GM23338 (cell line): Measurements from ENCODE around the gene KCNH8.

DNA sequence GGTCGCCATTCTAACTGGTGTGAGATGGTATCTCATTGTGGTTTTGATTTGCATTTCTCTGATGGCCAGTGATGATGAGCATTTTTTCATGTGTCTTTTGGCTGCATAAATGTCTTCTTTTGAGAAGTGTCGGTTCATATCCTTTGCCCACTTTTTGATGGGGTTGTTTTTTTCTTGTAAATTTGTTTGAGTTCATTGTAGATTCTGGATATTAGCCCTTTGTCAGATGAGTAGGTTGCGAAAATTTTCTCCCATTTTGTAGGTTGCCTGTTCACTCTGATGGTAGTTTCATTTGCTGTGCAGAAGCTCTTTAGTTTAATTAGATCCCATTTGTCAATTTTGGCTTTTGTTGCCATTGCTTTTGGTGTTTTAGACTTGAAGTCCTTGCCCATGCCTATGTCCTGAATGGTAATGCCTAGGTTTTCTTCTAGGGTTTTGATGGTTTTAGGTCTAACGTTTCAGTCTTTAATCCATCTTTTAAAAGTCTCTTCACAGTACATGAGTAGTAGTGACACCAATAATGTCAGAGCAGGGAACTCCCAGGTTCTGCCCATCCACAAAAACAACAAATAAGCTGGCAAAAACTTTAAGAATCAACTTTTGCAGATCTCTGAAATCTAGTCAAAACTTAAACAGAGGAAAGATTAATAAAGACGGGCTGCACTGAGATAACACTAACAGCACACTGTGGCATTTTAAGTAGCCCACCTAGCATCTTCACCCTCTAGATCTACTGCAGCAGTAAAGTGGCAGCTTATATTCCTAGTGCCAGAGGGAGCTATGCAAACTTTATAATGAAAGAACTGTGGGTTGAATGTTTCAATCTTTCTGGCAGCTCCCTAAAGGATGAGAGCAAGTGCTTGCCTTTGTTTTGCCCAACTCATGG, 256.2 kb downstream of the TBC1D5 start:
- PRO-cap = no peak
- RAMPAGE, long total RNA = no peak

GRCh38 chr3:17501485-17502755, 240.5 kb downstream of the TBC1D5 start:
- PRO-cap = no peak
- RAMPAGE, long total RNA = no peak

DNA sequence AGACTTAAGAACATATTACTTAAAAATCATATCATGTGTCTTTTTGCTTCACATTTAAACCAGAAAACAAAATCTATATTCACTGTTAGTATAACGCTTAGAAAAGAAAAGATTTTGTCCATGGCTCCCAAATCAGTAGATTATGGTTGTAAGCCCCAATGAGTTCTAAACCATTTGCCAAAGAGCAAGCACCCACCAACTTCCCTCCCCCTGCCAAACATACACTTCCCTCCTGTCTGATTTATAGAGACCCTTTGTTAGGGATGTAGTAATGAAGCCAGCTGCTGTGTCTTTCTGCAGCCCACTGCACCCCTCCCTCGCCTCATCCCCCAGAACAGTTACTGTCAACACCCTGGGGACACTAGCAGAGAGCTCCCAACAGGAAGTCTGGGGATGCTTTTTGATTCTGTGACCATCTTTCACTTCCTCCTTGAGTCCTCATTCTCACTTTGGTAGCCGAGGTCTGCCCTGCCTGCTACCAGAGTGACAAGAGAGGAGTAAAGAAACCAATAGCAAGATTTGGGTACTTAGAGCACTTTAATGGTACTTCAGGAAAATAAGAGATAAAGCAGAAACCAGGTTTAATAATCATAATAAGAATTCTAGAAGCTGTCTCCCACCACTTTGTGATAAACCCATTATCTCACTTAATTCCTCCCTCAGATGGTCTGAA, 201.6 kb downstream of the SATB1 start:
- PRO-cap = no peak
- RAMPAGE, long total RNA = no peak

DNA sequence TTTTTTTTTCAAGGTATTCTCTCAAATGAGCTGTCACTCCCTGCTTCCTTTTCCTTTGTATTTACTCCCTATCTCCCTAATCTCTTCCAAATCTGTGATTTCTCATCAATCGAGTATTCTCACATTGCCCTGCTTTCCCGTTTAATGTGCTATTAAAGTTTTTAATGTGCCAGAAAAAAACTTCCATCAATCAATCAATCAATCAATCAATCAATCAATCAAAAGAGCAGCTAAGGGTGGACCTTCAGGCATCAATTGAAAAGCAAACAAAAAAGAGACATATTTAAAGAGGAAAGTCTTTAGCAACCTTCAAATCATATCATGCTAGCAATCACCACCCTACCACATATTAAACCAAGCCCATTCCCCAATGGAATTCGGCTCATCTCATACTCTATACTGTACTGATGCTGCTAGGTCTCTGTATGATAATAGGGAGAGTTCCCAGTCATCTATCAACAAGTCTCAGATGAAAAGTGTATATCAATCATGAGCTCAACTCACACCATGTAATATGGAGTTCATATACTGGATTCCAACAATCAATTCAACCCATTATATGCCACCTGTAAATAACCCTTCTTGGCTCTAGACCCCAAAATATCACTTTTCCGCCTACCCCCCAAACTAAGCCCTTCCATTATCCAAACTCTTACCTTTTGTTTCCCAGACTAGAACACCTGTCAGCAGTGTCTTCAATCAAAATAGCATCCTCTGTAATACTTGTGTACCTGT, 58.7 kb downstream of the SATB1 start:
- PRO-cap = no peak
- RAMPAGE, long total RNA = no peak

- PRO-cap = no peak
- RAMPAGE, long total RNA = no peak
These were observed 28.3 kb downstream of the SATB1 start for GRCh38 chr3:18396894-18397185.

- PRO-cap = no peak
- RAMPAGE, long total RNA = no peak
These were observed 315.8 kb upstream of the SATB1 start for GRCh38 chr3:18740683-18741541.

DNA sequence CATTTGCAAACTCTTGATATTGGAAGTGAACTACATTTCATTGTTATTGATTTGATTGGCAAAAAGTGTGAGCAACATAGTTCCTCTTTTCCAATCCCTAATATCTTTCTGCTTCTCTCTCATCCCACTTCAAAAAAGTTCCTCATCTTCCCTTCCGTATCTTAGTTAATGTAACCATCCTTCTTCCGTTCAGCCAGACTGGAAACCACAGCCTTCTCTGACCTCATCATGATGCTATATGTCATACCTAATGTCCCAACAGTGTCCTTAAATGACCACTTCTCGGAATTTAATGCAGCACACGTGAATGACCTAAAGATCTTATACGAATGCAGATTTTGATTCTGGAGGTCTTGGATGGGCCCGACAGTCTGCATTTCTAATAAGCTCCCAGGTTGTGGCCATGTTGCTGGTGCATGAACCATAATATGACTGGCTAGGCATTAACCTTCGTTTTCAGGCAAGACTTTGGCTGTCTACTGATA, 320.4 kb upstream of the SATB1 start:
- PRO-cap = no peak
- RAMPAGE, long total RNA = no peak

DNA sequence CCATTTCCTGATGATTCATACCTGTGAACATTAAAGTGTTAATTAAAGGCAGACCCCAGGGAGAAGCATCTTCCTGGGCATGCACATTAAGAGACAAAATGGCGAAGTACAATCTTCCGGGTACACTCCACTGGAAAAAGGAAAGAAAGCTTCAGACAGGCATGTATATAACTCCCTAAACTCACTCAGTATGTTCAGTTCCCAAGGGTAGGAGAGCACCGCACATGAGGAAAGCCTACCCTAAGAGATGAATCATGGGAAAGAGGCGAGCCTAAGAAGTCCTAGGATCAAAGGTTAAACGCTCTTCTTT, 17.4 kb upstream of the KCNH8 start:
- PRO-cap = no peak
- RAMPAGE, long total RNA = no peak

DNA sequence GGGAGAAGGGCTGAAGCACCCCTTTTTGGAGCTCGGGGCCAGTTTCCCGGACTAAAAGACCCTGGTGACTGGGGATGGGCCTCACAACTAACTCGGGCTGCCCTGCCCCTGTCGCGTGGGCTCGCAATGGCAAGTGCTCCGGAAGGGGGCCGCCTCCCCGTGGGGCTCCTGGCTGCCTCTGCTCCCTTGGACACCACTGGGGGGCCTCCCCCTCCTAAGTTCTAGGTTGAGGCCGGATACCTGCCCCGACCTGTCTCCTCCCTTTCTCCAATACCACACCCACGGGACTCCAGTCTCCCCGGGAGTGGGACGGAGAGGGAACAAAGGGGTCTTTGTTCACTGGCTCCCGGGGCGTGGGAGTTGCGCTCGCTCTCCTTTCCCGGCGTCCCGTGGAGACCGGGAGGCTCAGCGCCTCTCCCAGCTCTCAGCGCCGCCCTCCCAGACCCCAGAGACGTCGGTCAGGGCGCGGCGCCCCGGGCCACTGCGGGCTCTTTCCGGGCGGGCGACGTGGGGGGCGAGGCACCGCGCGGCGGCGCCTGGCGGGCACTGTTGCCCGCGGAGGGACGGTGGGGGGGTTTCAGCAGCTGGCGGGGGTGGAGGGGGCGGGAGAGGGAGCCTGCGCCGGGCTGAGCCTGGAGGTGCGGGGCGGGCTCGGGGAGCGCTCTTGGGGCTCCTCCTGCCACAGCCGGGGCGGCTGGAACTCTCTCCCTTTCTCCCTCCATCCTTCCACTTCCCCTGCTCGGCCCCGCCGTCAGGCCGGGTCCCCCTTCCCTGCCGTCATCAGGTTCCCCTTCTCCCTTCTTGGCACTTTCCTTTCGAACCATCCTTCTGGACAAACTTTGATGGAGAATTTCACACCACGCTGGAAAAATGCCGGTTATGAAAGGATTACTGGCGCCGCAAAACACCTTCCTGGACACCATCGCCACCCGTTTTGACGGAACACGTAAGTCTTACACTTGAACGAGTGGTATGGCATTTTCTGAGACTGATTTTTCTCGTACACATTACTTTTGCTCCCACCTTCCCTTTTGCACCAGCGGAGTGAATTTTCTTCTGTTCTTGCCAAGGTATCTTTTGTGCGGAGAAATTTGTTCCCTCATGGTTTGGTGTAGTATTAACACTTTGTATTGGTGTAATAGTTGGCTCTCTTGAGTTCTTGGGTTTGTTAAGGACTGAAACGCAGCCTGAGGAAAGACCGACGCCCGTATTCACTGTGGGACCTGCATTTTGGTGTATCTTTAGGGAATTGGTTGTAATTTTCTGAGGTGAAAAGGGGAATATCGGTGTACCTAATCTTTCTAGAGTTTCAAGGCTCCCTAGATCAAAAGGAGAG, at the start of gene KCNH8:
Gene KCNH8 (plus strand): TSS at position 661 of the 1,336 bp plus-strand sequence.
- PRO-cap = bidirectional peak, plus-strand start at position 84 of the sequence, minus-strand start at position 128 of the sequence; bidirectional peak, plus-strand start at position 448 of the sequence, minus-strand start at position 483 of the sequence; unidirectional peak, minus-strand start at position 551 of the sequence; unidirectional peak, minus-strand start at position 705 of the sequence; unidirectional peak, minus-strand start at position 936 of the sequence
- RAMPAGE, long total RNA = no peak

- PRO-cap = bidirectional peak, plus-strand start at chr3:20185590, minus-strand start at chr3:20185617
- RAMPAGE, long total RNA = no peak
These were observed 743 bp downstream of the SGO1 start for GRCh38 chr3:20185219-20185706.

GRCh38 chr3:22372284-22373251, 621.6 kb upstream of the ZNF385D start:
- PRO-cap = unidirectional peak, minus-strand start at chr3:22372763
- RAMPAGE, long total RNA = no peak

- PRO-cap = no peak
- RAMPAGE, long total RNA = no peak
These were observed 167.3 kb upstream of the UBE2E2 start for GRCh38 chr3:23035770-23036339.

GRCh38 chr3:23811293-23811832, 5.6 kb downstream of the UBE2E1 start:
- PRO-cap = bidirectional peak, plus-strand start at chr3:23811458, minus-strand start at chr3:23811359
- RAMPAGE, long total RNA = no peak

- PRO-cap = no peak
- RAMPAGE, long total RNA = no peak
These were observed 12.7 kb downstream of the UBE2E1 start for GRCh38 chr3:23818420-23818967.

- PRO-cap = no peak
- RAMPAGE, long total RNA = no peak
These were observed 3.5 kb upstream of the RARB start for GRCh38 chr3:25424489-25425066.

DNA sequence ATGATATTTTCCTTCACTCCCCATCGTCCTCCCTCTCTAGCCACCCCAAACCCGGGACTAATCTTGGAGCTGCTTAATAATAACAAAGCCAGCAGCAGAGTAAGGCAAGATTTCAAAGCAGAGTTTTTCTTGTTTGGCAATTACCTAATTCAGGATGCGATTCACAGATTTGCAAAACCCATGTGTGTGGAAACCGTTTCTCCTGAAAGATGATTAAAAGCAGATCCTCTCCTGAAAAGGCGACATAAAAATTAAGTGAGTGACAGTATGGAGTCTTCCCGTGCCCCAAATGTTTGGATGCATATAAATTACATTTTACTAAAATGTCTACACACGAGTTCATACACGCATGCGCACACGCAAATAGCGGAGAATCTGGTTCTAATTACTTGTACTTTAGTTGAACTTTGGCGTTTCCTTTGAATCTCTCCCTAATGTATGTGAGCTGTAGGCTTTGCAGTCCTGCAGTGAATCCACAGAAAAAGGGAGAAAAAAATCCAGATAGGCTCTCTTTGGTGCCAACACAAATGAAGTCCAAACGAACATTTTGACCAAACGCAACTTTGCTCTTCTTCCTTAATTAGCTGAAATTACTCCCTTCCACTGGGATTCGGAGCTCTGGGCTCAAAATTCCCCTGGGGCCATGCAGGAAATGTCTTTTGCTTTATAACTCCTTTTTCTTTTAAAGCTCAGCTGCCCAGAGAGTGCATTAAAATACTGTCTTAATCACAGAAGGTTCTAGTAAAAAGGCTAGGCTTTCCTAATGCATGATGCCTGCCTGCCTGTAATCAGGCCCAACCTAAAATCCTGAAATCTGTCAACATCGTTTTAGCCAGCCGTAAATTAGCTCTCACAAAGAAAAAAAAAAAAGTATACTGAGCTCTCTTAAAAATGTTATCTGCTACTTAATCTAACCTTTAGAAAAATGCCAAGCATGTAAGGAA, 26.0 kb downstream of the RARB start:
- PRO-cap = no peak
- RAMPAGE, long total RNA = no peak

DNA sequence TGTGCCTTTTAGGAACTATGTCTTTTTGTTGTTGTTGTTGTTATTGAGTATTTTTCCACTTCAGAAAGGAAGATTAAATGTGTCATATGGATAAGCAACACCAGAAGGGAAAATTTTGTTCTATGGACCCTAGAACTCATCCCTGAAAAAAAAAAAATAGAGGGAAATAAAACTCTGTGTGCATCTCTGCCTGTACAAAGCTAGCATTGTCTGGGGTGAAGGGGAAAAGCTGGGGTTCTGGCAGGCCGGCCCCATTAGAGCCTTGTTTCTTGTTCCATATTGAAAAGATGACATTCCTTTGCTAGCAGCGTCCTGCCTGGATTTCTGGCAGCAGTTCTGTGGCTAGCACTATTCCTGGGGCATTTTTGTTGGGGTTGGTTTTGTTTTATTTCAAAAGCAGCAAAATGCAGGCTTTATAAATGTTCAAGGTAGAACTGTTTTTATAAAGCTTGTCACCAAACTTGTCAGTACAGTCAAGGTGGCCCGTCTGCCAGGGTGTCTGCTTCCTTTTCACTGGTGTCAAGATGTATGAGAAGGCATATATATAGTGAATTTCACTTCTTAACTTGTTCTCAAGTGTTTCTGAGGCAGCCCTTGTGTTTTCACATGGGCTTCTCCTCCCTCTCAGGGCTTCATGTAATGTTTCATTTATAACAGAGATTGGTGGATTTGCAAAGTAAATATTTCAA, 45.2 kb downstream of the RARB start:
- PRO-cap = no peak
- RAMPAGE, long total RNA = no peak

DNA sequence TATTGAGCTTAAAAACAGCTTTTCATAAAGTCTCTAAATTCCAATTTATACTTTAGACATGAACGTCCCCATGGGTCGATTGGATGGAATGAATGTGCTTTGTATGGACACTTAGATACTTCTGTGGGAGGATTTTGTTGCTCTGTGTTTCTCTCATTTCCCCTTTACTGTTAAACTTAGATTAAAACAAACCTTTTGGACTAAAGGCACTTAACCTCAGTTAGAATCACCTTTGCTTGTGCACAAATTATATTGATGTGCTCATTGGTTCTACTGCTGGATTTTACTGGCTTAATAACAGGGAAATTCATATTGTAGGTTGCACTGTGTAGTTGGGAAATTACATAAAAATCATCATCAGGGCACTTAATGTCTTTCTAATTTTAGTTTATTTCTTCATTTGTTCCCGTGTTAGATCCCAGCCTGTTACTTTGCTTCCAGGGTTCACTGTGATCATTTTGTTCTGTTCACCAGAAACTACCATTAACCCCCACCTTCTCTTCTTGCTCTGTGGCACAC, 80.2 kb downstream of the RARB start:
- PRO-cap = no peak
- RAMPAGE, long total RNA = no peak

GRCh38 chr3:25620505-25620926, 44.2 kb downstream of the TOP2B start:
- PRO-cap = no peak
- RAMPAGE, long total RNA = no peak

DNA sequence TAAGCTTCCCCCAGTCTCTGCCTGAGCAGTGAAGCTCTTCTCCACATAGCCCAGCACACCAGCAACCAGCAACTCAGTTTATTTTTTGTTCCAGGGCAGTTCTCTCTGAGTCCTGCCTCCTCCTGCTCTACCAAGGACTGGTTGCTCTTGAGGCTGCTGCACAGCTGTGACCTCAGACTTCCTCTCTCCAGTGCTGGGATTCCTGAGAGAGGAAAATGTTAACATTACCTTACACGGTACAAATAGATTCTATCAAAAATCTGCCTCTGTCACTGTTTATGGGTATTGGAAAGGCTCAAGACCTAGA, 294.8 kb downstream of the OXSM start:
- PRO-cap = no peak
- RAMPAGE, long total RNA = no peak